HCT116 (cell line): Measurements from ENCODE around the genes TNFRSF6B and PCMTD2.

DNA sequence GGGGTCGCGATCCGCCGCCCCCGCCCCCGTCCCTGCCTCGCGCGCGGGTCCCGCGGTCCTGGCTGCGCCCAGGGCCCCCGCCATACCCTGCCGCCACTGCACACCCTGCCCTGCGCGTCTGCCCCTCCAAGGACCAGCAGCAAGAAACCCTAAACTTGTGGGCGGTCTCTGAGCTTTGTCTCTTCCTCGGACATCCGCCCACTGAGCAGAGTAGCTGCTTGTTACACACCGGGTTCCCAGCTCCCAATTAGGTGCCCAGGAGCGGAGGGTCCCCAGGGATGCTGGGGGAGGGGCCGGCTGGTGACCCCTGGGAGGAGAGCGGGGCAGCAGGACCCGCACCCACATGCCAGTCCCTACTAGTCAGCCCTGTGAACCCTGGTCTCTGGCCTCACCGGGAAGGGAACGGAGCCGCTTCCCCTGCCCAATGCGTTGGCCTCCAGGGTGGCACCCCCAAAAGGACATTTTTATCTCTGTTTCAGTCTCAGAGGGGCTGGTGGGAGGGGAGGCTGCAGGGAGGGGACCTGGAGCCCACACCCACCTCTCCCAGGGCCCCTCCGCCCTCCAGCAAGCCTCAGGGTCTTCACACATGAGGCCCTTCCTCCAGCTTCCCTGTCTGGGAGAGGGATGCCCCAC lies 10.6 kb downstream of the STMN3 start:
- RRBS = 36% methylated on average over 5 of the region's 30 CpGs

GRCh38 chr20:63686298-63687397 lies 9.8 kb upstream of the TNFRSF6B start:
- RRBS = 96% methylated on average over 17 of the region's 60 CpGs

- RRBS = 90% methylated on average over 2 of the region's 27 CpGs
These were observed 1.9 kb upstream of the TNFRSF6B start for GRCh38 chr20:63694397-63695080.

DNA sequence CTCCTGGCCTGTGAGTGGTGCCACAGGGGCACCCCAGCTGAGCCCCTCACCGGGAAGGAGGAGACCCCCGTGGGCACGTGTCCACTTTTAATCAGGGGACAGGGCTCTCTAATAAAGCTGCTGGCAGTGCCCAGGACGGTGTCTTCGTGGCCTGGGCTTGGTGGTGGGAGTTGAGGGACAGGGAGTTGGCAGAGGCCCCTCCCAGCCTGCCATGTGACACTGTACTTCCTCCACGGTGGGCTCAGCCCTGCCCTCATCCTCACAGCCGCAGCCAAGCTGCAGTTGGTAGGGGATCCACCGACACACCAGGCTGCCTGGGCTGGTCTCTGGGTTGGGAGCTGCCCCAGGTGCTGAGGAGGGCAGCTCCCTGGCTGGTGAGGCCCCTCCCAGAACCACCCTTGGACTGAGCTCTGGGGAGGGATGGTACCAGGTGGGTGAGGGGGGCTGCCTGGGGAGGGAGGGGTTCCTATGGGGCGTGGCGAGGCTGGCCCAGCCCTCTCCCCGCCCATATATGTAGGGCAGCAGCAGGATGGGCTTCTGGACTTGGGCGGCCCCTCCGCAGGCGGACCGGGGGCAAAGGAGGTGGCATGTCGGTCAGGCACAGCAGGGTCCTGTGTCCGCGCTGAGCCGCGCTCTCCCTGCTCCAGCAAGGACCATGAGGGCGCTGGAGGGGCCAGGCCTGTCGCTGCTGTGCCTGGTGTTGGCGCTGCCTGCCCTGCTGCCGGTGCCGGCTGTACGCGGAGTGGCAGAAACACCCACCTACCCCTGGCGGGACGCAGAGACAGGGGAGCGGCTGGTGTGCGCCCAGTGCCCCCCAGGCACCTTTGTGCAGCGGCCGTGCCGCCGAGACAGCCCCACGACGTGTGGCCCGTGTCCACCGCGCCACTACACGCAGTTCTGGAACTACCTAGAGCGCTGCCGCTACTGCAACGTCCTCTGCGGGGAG lies at the start of gene TNFRSF6B:
Gene TNFRSF6B (plus strand): TSS at position 540 of the 946 bp plus-strand sequence.
- RRBS = no CpG with 5 or more reads among the region's 45 CpGs

GRCh38 chr20:63734073-63734930 lies 2.2 kb upstream of the LIME1 start:
- RRBS = 96% methylated on average over 3 of the region's 24 CpGs

GRCh38 chr20:63737292-63738338 lies 1.2 kb downstream of the LIME1 start:
- RRBS = 24% methylated on average over 17 of the region's 72 CpGs

GRCh38 chr20:63789899-63791017 lies 40.8 kb downstream of the ZBTB46 start:
- RRBS = no CpG with 5 or more reads among the region's 81 CpGs

DNA sequence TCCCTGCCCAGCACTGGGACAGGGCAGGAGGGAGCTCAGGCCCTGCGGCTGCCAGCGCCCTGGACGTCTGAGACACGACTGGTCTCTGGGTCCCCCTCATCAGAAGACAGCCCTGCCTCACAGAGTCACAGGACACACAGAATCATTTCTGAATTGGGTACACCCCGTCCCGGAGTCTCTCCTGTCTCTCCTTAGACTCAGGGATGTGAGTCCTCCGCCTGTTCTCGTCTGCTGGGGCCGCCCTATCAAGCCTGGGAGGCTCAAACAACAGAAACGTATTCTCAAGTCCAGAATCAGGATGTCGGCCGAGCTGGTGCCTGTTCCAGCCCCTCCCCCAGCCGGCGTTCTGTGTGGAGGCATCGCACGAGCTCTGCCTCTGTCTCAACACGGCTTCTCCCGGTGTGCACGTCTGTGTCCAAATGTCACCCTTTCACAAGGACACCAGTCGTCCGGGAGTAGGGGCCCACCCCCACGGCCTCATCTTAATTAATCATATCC lies 39.4 kb downstream of the ZBTB46 start:
- RRBS = 91% methylated on average over 6 of the region's 22 CpGs

GRCh38 chr20:63858344-63859524 lies 2.6 kb upstream of the ABHD16B start:
- RRBS = 98% methylated on average over 1 of the region's 20 CpGs

DNA sequence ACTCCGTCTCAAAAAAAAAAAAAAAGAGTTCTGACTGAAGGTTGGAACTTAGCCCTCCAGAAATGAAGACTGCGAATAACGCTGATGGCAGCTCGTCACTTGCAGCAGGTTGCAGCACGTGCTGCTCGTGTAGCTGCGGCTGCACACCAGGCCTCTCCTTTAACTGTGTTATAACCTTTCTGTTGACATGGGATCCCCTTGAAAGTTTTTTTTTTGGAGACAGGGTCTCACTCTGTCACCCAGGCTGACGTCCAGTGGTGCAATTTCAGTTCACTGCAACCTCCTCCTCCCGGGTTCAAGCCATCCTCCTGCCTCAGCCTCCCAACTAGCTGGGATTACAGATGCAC lies 26.6 kb downstream of the DNAJC5 start:
- RRBS = no CpG with 5 or more reads among the region's 9 CpGs

- RRBS = 75% methylated on average over 16 of the region's 44 CpGs
These were observed 17.8 kb downstream of the UCKL1 start for GRCh38 chr20:63938425-63938877.

GRCh38 chr20:63940129-63940913 lies 15.9 kb downstream of the UCKL1 start:
- RRBS = 98% methylated on average over 7 of the region's 53 CpGs

GRCh38 chr20:63954568-63955061 lies 1.6 kb downstream of the UCKL1 start:
- RRBS = no CpG with 5 or more reads among the region's 16 CpGs

GRCh38 chr20:64026930-64027249 lies 9.1 kb upstream of the C20orf204 start:
- RRBS = no CpG with 5 or more reads among the region's 10 CpGs

GRCh38 chr20:64102445-64103101 lies 4.8 kb downstream of the NPBWR2 start:
- RRBS = 2% methylated on average over 13 of the region's 38 CpGs

GRCh38 chr20:64254832-64255898 lies at the start of gene PCMTD2:
PCMTD2 (plus strand) TSS chr20:64255748.
- RRBS = 1% methylated on average over 17 of the region's 87 CpGs

DNA sequence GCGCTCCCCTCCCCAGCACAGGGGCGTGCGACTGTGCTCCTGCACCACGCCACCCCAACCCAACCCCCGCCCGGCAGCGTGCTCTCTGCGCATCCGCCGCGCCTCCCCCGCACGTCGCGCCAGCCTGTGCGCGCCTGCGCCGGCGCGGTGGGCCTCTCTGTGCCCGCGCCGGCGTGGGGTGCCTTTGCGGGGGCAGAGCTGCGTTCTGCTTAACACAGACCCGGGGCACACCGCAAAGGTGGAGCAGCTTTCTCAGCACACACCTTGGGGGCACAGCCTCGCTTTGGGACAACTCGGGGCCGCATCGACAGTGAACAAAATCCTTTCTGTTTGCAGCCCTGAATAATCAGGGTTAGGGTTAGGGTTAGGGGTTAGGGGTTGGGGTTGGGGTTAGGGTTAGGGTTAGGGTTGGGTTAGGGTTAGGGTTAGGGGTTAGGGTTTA lies 30.8 kb downstream of the PCMTD2 start:
- RRBS = 96% methylated on average over 8 of the region's 33 CpGs